ReNcell CX (cell line): ENCODE measurements around the gene FAM8A1.

DNA sequence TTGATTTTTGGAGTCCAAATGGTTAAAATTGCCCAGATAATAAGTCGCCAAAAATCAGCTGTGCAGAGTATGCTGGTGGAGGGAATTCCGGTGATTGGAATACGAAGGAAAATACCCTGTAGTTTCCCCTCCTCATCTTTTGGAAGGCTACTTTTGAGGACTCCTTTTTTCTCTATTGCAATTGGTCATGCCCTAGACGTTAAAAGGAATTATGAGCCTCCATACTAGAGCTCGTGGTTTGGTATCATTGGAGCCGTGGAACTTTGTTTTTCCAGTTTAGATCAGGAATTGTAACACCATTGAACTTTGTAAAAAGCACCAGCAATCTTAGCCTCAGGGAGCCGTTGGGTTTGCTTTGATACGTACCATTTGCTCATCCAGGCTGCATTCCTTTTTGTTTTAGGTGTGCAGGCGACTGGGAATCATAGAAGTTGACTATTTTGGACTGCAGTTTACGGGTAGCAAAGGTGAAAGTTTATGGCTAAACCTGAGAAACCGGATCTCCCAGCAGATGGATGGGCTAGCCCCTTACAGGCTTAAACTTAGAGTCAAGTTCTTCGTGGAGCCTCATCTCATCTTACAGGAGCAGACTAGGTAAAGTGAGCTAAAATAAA, 1.4 kb downstream of the MYLIP start:
- PRO-cap: no peak

GRCh38 chr6:16241054-16241551, 2.7 kb downstream of the GMPR start:
- PRO-cap: no peak

DNA sequence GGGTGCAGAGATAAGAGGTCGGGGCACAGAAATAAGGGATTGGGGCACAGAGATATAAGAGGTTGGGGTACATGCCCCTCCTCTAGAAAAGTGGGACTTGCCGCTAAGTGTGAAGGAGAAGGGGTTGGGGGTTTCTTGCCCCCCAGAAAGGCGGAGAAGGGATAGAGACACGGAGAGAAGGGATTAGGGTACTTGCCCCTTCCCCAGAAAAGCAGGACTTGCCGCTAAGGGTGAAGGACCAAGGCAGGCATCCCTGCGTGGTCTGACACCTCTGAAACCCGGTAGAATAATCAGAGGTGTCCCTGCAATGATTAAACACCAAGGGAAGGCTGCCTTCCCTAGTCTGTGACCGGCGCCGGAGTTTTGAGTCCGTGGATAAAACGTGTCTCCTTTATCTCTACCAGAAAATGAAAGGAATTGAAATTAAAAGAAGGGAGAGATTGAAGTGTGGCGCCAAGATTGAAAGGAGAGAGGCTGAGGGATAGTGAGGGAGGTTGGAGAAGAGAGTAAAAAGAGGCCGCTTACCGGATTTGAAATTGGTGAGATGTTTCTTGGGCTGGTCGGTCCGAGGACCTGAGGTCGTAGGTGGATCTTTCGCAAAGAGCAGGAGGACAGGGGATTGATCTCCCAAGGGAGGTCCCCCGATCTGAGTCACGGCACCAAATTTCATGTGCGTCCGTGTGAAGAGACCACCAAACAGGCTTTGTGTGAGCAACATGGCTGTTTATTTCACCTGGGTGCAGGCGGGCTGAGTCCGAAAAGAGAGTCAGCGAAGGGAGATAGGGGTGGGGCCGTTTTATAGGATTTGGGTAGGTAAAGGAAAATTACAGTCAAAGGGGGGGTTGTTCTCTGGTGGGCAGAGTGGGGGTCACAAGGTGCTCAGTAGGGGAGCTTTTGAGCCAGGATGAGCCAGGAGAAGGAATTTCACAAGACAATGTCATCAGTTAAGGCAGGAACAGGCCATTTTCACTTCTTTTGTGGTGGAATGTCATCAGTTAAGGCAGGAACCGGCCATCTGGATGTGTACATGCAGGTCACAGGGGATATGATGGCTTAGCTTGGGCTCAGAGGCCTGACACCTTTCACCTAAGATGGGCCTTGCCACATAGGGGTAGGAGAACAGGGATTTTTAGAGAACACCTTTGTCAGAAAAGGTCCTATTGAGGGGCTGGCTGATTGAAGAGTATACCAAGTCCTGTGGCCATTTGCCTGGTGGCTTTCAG, 25.8 kb downstream of the GMPR start:
- PRO-cap: no peak

- PRO-cap: no peak
Observed at GRCh38 chr6:16337075-16338076, 99.0 kb downstream of the GMPR start.

DNA sequence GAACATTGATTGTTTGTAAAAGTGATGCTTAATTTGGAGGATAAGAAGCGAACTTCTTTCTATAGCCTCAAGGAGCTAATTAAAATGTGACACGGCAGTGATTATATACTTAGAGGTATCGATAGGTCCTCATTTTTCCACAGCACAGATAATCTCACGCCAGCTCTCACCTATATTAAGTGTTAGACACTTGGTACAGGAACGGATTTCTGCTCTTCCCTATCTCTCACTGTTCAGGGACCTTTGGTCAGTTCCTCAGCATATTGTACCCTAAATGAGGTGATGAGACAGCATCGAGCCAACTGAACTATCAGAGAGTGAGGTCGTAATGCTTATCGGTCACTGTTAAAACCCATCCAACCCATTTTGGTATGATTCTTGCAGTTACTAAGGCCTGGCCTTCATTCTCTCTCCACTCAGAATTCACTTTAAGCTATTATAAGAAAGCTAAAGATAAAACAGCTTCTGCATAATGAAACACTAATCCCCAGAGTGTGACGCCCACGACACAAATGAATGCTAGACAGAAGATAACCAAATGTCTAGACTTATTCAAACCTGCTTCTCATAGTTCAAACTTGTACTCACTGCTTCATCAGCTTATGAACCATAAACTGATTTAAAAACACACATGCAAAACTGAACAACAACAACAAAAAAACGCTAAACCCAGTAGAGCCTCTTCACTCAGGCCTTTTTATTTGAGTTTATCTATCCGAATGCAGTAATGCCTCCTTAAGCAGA, 175.8 kb downstream of the GMPR start:
- PRO-cap: no peak

- PRO-cap: no peak
Observed at GRCh38 chr6:16440808-16441110, 202.4 kb downstream of the GMPR start.

- PRO-cap: no peak
Observed at GRCh38 chr6:16486402-16487017, 248.1 kb downstream of the GMPR start.

GRCh38 chr6:16541490-16541936, 219.7 kb downstream of the ATXN1 start:
- PRO-cap: no peak

GRCh38 chr6:16646508-16647193, 114.6 kb downstream of the ATXN1 start:
- PRO-cap: no peak

DNA sequence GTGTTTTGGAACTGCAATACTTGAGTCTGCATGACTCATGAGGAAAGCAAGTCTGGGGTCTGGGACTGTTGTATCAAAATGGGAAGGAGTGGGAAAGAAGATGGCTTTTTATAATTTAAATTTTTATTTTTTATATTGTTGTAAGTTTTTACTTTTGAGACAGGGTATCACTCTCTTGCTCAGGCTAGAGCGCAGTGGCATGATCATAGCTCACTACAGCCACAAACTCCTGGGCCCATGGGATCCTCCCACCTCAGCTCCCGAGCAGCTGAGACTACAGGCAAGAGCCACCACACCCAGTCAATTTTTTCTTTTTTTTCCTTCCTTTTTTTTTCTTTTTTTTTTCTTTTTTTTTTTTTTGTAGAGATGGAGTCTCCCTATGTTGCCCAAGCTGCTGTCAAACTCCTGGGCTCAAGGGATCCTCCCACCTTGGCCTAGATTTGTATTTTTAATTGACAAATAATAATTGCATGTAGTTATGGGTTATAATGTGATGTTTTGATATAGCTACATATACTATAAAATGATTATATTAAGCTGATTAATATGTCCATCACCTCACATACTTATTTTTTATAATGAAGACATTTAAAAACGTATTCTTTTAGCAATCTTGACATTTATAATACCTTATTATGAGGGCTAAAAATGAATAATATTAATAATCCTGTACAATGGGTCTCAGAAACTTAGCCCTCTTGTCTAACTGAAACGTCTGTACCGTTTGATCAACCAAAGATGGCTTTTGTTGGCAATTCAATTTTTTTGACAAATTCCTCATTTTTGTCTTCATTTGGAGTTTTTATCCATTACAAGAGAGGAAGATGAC, 71.9 kb downstream of the ATXN1 start:
- PRO-cap: no peak

DNA sequence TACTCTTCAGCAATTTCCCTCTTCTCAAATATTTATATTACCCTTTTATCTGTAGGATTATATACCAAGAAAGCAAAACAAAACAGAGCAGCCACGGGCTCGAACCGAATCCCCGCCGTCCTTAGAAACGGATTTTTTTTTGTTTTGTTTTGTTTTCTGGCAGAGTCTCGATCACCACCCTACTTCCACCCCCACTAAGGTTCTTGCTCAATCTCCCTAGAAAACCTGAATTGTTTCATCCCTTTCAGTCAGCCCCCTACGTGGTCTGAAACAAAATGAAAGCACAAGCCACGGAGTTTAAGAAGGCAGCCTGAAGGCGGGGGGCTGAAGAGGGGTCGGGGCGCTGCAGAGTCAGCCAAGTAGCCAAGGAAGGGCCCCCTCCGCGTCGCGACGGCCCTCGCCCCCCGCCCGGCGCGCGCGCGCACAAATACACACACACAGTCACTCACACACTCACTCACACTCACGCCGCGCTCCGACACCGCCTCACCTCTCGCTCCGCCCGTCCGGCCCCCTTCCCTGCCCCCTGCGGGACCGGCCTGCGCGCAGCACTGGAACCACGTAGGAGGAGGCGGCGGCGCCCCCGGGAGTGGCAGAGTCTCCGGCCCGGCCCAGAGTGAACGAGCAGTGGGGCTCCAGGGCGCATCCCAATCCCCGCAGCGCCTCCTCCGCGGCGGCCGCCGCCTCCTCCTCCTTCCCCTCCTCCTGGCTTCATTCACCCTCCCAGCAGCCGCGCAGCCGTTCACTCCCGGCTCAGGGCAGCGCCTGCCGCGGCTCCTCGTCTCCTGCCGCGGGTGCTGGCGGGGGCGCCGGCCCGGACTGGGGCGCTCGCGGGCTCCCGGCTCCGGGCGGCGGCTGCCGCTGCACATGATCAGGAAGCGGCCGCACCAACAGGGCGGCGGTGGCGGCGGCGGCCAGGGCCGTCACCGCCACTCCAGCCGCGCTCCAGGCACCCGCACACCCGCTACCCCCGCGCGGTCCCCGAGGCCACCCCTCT, 1.4 kb downstream of the ATXN1 start:
- PRO-cap: bidirectional peak, plus-strand start at position 462 of the sequence, minus-strand start at position 547 of the sequence; bidirectional peak, plus-strand start at position 751 of the sequence, minus-strand start at position 815 of the sequence

DNA sequence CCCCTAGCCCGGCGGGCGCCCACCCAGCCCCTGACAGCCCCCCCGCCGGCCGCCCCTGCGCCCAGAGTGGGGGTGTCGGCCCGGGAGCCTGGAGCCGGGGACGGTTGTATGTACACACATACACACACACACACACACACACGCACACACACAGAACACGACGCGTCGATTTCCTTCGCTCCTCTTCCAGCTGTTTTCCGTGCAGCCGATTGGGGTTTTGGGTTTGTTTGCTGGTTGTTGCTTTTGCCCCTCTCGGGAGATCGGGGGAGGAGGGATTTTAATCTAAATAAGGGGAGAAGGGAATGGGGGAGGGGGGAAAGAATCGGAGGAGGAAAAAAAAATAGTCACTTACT, 338 bp downstream of the ATXN1 start:
- PRO-cap: no peak

DNA sequence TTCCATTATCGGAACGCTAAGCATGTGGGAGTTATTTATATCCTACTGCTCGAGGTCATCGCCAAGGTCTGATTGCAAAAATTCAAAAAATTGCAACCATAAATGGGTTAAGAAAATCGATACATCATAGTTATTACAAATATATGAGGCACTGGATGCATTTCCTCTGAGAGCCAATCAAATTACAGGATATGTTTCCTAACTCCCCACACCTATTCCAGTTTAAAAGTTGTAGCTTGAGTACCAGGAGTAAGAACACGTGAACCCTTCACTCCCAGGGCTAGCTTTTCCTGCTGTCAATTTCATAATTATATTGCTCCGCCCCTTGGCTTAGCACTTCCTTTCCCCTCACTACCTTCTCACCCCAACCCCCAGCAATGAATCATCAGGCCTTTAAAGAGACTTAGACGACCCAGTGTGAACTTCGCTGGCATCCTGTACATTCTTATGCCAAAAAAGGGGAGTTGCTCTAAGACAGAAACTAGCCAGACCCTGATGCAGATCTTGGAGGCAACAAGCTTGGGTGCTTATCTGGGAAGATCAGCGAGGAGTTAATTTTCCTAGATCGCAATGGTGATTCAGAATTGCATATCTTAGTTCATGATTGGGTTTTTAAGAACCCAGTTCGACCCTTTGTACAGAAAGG, 7.8 kb upstream of the ATXN1 start:
- PRO-cap: no peak

GRCh38 chr6:16781264-16781707, 20.0 kb upstream of the ATXN1 start:
- PRO-cap: no peak

- PRO-cap: no peak
Observed at GRCh38 chr6:17174591-17175004, 72.7 kb downstream of the STMND1 start.

DNA sequence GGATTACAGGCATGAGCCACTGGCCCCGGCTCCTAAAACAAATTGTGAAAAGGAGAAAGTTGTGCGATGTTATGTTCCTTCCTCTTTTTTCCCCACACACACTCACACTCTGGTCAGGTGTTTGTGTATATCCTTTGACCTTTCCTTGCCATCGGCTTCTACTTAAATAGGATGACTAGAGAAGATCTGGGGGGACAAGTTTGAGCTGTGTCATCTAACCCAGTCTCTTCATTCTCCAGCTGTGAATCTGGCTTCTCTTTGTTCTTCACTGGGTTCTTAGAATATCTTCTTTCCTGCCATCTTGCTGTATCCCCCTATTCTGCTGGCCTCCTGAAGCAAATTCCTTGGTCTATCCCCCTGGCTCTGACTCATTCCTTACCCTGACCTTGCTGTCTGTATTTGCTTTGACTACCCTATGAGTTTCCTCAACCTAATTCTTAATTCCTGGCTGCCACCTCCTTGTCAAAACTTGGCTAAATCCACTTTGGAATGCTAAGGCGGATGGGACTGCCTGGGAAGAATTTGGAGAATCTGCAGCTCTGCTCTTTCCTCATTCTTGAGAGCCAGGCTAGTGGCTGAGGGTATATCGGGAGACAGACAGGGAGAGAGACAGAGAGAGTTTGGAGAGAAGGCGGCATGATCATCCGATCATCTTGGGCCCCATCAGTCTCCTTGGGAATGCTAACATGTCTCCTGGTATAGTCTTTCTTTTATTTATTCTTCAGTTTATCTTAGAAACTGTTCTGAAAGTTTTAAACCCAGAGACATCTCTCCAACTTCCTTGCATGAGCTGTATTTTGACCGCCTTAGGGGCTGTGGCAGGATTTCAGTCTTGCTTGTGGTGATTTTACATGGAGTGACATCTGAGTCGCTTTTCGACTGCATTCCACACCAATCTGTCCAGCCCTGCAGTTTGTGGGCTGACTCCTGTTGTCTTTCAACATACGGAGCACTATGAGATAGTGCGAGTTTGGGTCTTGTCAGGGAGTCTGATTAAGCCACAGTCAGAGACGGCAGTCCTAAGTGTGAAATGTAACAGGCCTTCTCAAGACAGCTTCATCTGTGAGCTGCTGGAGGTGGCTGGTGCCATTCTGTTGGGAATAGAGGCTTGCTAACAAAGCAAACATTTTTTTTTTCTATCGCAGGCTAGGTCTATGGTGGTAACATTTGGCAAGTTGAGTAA, 24.5 kb downstream of the CAP2 start:
- PRO-cap: unidirectional peak, plus-strand start at position 555 of the sequence

- PRO-cap: bidirectional peak, plus-strand start at chr6:17600358, minus-strand start at chr6:17600204
Observed at GRCh38 chr6:17600081-17600436, at the start of gene FAM8A1. FAM8A1 (plus strand) TSS chr6:17600302.

GRCh38 chr6:17669403-17669989, 37.2 kb downstream of the NUP153 start:
- PRO-cap: no peak

DNA sequence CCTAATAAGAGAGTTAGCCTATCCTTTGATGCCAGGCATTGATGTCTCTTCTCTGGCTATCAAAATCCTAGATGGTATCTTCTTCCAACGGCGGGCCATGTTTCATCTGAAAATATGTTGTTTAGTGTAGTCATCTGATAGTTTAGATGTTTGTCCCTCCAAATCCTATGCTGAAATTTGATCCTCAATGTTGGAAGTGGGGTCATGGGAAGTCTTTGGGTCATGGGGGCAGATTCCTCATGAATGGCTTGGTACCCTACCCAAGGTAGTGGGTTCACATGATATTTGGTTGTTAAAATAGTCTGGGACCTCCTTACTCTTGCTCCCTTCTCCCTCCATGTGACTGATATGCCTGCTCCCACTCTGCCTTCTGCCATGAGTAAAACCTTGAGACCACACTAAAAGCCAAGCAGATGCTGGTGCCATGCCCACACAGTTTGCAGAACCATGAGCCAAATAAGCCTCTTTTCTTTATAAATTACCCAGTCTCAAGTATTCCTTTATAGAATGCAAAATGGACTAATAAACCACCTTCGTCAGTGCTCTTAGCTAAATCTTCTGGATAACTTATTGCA, 22.9 kb downstream of the NUP153 start:
- PRO-cap: no peak

DNA sequence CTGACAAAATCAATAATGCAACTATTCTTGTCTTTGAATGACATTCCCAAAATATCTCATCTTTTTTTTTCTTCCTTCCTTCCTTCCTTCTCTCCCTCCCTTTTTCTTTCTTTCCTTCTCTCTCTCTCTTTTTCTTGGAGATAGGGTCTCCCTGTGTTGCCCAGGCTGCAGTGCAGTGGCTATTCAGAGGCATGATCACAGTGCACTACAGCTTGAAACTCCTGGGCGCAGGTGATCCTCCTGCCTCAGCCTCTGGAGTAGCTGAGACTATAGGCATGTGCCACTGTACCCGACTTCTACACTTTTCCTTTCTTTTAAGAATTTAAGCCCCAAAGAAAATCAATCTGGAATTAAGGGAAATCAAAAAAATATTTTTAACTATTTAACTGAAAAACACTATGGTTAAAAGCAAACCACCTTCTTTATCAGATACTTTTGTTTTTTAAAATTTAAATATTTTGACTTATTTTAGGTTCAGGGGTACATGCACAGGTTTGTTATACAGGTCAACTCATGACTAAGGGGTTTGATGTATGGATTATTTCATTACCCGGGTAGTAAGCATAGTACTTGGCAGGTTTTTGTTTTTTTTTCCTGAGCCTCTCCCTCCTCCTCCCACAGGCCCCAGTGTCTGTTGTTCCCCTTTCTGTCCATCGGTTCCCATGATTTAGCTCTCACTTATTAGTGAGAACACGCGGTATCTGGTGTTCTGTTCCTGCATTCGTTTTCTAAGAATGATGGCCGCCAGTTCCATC, 105.2 kb upstream of the NUP153 start:
- PRO-cap: no peak